WTC11 (cell line): ENCODE results near the gene UTP4.

- PRO-cap, result bidirectional peak, plus-strand start at chr16:68844155, minus-strand start at chr16:68844025
These were observed 716 bp downstream of the TANGO6 start for GRCh38 chr16:68843923-68844571.

- PRO-cap, result no peak
These were observed 48.8 kb downstream of the TANGO6 start for GRCh38 chr16:68892138-68892622.

GRCh38 chr16:68972601-68973272, 129.4 kb downstream of the TANGO6 start:
- PRO-cap, result no peak

GRCh38 chr16:68993746-68994251, 111.7 kb upstream of the HAS3 start:
- PRO-cap, result no peak

GRCh38 chr16:69131237-69132411, 764 bp downstream of the CHTF8 start:
- PRO-cap, result bidirectional peak, plus-strand start at chr16:69131666, minus-strand start at chr16:69131407; bidirectional peak, plus-strand start at chr16:69132352, minus-strand start at chr16:69132159

- PRO-cap, result bidirectional peak, plus-strand start at chr16:69132613, minus-strand start at chr16:69132570; unidirectional peak, minus-strand start at chr16:69132826
These were observed at the start of gene UTP4 for GRCh38 chr16:69132412-69133199. Gene UTP4 (plus strand): TSS chr16:69132649.

GRCh38 chr16:69224998-69225696, 38.2 kb downstream of the SNTB2 start:
- PRO-cap, result no peak

- PRO-cap, result no peak
These were observed 8.9 kb upstream of the VPS4A start for GRCh38 chr16:69302115-69302774.

DNA sequence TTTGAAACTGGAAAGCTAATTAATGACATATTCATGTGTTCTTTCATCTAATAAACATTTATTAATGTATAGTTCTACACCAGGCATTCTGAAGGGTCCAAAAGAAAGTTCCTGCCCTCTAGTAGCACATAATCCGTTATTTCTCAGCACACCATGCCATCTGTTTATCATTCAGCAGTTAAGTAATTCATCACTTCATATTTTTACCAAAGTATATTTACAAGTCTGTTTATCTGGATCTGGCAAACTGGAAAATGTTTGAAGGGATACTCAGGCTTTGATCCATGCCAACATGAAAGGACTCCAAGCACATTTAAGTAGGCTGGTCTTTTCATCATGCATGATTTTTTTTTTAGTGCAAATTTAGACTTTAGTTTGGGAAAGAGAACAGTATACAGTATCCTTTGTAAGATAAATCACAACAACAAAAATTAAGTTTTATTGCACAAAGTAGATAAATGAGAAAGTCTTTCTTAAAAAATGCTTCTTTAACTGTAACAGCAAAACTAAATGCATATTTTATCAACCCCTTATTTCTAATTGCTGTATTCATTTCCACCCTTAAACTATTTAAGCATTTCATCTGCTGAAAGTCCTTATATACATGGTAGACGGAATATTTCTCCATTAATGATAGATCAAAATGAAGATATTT, 4.0 kb upstream of the VPS4A start:
- PRO-cap, result no peak

DNA sequence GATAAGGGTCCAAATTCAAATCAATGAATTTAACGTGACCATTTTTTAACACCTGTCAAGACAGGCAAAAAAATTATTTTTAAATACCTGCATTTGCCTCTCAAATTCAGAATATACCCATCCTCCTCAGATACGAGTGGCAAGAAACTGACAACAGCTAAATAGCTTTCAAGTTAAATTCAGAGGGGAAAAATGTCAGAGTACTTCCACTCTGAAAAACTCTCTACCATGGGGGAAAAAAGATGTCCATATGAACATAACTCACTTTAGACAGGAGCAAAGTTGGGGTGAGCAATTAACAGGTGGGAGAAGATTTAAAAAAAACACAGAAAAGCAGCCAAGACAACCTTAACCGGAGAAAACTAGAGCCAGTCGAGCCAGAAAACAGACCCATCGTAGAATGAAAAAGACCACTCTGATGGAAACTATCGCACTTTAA, 921 bp downstream of the TERF2 start:
- PRO-cap, result no peak

DNA sequence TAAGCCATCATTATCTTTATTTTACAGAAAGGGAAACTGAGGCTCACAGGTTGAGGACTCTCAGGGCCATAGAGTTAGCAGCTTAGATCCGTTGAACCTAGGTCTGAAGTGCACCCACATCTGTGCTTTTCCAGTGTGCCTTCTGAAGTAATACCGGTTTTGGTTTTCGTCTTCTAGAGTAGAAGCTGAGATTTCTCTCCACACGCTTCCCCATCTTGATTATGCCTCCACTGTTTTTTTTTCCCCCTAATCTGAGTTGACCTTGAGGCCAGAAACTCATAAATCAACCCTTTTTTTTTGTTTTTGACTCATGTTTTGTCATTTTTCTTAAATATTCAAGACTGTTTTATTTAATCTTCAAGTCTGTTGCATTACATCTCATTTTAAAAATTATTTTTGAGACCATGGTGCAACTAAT, 713 bp downstream of the CYB5B start:
- PRO-cap, result no peak

DNA sequence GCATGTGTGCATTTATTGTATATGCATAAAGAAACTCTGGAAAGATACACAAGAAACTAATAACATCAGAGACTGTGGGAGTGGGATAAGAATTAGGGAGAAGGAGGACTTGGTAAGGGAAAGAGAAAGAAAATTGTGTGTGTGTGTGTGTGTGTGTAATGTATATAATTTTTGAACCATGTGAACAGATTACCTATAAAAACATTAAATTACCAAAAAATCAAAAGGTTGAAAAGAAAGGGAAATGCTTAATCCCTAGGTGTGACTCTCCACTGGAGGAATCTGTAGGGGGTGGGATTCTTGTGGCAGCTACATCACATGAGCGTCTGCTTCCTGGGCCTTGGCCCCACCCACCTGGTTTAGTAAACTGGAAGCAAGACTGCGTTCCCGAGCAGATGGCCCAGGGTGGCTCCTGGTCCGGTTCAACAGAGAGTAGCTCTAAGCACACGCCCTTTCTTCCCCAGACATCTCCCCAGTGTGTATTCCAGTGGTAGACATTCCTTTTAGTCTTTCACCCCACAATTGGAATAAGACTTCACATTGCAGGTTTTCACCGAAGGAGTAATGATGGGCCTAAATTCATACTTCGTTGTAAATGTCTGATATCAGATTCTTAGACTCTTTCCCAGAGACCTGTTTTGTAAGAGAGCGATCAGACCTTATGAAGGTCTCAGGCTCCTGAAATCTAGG, 36.2 kb upstream of the NFAT5 start:
- PRO-cap, result unidirectional peak, plus-strand start at position 391 of the sequence

GRCh38 chr16:69689706-69690316, 36.5 kb downstream of the NQO1 start:
- PRO-cap, result no peak

- PRO-cap, result no peak
These were observed 12.9 kb downstream of the NOB1 start for GRCh38 chr16:69741638-69742450.

- PRO-cap, result no peak
These were observed 68.6 kb downstream of the WWP2 start for GRCh38 chr16:69830559-69831262.

- PRO-cap, result no peak
These were observed 24.8 kb upstream of the CLEC18A start for GRCh38 chr16:69926334-69926669.

DNA sequence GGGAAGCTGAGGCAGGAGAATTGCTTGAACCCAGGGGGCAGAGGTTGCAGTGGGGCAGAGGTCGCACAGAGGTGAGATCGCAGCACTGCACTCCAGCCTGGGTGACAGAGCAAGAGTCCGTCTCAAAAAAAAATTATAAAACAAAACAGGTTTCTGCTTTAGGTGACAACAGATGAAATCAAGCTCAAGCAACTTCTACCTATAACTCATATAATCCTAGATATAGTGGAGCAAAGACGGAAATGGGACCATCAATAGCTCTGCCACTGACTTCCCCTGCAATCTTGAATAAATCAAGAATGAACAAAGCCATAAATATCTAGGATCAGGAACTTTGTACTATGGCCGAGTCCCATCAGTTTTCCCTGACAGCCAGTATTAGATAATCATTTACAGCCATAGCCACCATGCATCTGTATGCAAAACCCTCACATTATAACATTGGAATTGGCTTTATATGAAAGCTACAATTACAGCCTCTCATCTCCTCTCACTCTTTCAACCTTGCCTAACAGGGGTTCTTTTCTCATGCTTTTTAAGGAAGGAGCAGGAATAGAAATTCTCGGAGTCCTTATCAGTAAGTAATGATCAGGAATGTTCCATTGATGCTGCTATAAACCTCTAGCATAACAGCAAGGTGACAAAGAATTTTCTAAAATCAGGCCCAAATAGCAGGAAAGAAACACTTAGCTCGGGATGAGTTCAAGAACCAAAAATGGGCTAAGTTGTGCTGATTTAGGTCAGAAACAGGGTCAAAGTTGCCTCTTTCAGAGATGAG, 53.3 kb upstream of the PDPR start:
- PRO-cap, result no peak

GRCh38 chr16:70065482-70066680, 48.3 kb upstream of the PDPR start:
- PRO-cap, result unidirectional peak, minus-strand start at chr16:70065938; unidirectional peak, plus-strand start at chr16:70066368

DNA sequence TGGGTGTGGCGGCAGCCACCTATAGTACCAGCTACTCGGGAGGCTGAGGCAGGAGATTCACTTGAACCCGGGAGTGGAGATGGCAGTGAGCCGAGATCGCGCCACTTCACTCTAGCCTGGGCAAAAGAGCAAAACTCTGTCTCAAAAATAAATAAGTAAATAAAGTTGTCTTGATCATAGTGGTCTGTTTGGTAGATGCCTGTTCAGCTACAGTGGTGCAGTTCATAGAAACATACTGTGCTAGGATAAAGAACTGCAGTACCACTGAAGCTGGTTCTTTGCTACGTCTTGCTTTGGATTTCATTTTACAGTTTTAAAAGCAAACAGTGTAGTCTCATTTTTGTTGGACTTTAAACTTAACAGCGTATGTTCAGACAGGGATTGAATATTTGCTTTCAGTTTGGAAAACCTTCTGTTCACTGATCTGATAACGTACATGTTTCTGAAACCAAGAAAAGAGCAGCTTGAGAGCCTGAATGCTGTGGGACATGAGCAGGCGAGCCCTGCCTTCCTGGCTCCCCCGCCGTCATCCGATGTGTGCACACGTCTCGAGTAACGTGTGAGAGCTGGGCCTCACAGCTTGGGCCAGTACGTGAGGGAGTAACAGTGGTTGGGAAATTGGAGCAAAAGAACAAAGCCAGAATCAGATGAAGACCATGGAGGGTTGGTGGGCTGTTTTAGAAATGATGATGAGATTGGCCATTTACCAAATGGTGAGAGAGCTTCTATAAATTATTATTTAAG, 21.0 kb upstream of the CLEC18C start:
- PRO-cap, result no peak

DNA sequence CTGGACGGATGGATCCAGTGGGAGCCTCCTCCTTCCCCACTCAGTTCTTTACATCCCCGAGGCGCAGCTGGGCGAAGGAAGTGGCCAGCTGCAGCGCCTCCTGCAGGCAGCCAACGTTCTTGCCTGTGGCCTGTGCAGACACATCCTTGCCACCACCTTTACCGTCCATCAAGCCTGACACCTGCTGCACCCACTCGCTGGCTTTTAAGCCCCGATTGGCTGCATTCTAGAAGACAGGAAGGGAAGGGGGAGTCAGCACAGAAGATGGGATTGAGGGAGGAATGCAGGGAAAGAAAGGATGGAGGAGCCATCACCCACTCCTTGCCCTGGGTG, 907 bp upstream of the EXOSC6 start:
- PRO-cap, result no peak